Type B pancreatic cell (in vitro differentiated cells): ENCODE data around the gene VPS37C.

GRCh38 chr11:60936220-60936897, 12.1 kb downstream of the TMEM132A start:
- PRO-cap, result no peak

DNA sequence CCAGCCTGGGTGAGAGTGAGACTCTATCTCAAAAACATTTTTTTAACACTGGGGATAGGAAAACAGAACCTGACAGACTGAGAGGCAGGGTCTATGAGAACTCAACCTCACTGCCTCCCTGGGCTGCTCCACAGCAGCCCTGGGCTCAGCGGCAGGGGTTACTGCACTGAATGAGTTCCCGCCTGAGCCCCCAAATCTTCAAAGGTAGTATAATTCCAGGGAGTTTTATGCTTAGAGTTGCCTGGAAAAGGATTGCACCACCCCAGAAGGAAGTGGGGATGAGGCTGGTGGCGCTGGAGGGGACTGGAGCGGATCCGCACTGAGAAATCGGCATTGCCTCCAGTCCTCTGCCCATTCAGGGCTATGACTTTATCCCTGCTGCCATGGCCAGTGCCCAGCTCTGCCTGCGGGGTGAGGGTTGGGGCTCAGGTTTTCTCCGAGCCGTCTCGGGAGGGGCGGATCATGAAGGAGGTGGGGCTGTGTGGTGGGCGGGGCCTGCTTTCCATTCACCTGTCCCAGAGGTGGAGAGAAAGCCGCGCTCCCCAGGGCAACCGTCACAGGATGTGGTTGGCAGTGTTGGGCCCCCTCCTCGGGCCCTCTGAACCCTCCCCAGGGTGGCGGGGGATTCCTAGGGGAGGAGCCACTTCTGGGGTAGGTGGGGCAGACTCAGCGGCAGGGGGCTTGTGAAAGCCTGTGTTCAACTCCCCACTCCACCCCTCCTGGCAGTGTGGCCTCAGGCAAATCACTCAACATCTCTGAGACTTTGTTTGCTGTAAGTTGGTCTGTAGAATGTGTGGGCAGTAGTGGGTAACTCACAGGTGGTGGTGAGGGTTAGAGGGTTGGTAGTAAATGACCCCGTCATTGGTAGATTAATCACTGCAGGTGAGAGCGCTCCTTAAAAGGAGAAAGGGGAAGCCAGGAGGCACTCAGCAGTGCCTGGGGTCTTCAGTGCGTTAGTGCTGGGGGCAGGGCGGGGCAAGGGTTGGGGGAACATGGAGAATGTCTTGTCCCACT, 50.1 kb downstream of the CD6 start:
- PRO-cap, result no peak

- PRO-cap, result no peak
These were observed 60.2 kb upstream of the CD5 start for GRCh38 chr11:61041926-61042600.

GRCh38 chr11:61071161-61071680, 31.1 kb upstream of the CD5 start:
- PRO-cap, result no peak

GRCh38 chr11:61123480-61123890, 21.2 kb downstream of the CD5 start:
- PRO-cap, result no peak

- PRO-cap, result no peak
These were observed 22.7 kb downstream of the VPS37C start for GRCh38 chr11:61138331-61139068.

GRCh38 chr11:61160758-61162038, at the start of gene VPS37C:
VPS37C (minus strand) TSS chr11:61161426.
- PRO-cap, result bidirectional peak, plus-strand start at chr11:61161275, minus-strand start at chr11:61161279; bidirectional peak, plus-strand start at chr11:61161378, minus-strand start at chr11:61161426; bidirectional peak, plus-strand start at chr11:61161808, minus-strand start at chr11:61161617

DNA sequence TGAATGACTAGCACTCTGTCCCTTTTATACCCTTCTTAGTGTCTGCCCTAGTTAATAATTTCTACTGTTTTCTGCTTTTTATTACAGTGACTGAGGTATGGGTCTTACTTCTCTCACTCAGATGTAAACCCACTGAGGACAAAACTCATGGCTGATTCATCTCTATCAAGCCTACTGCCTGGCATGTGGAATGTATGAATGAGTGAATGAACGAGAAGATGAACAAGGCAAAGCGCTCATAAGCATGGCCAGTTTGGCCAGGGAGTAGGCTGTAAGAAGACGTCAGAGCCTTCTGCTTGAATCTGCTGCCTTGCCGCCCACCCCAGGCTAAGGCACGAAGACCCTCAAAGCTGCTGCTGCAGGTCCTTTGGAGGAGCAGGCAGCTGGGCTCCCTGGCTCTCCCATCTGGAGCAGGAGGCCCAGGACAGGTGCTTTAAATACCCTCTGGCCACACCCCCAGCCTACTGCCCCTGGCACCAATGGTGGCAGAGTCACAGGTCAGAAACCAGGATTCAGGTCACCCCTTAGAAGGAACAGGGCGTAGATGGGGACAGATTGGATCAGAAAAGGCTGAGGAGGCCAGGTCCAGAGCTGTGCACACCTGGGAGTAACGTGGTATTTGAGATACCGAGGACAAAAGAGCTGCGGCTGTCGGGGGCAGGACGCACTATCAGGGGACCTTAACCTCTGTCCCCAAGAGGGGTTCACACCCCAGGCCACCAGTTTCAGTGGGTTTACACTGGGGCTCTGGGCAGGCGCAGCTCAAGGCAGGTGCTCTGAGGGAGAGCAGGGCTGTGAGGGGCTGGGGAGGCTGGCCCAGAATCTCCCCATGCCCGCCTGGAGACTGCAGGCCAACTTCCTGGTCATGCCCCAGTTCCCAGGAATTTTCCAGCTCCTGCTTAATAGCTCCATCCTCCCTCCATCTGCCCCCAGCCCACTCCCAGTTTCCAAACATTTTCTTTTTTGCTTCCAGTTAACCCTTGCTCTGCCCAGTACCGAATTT, 7.9 kb upstream of the PGA3 start:
- PRO-cap, result no peak

GRCh38 chr11:61336141-61336739, 3.2 kb downstream of the TKFC start:
- PRO-cap, result no peak

DNA sequence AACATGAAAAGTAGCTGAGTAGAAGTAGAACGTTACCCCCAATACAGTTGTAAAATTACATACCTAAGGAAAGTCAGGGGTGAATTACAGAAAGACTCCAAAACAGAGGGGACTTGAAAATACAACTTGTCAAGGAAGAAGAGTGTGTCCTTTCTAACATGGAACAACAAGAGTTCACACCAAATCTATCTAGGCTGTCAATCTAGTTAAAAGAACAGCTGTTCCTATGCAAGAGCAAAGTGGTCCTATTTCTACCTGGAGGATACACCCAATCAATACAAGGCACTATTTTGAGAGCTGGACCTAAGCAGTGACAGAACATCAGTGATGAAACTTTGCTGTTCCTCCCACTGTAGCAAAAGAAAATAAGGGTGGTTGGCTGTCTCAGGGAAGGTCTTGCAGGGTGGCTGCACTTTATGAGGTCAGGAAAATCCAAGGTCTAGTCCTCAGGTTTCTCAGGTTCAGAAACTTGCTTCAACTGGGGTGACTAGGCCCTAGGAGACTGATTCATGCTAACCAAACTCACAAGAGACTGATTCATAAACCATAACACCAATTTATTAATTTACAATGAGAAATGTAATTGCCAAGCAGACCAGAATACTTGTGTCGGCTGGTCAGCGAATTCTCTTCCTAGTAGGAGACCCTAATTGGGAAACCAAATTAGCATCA, 11.7 kb downstream of the CPSF7 start:
- PRO-cap, result no peak

- PRO-cap, result bidirectional peak, plus-strand start at chr11:61429524, minus-strand start at chr11:61429347
These were observed 692 bp downstream of the CPSF7 start for GRCh38 chr11:61428935-61429631.

DNA sequence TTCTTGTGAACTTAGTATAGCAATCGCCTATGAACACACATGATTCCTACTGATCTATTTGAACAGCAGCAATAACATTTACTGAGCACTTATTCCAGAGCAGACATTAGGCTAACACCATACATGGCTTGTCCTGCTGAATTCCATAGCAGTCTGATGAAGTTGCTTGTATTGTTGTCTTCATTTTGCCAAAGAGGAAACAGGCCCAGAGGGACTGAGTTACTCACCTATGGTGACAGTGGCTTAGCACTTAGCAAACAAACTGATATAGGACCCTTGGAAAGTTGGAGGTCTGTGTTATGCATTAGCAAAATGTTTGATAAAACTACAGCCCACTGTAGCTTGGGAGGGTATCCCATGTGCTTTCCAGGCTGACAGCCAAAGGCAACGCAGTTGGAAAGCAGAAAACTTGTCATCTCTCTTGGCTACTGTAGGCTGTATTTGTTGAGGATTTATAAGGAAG, 23.6 kb downstream of the SDHAF2 start:
- PRO-cap, result no peak

GRCh38 chr11:61489931-61490788, 9.2 kb downstream of the PPP1R32 start:
- PRO-cap, result no peak

GRCh38 chr11:61586733-61587299, 5.9 kb upstream of the SYT7 start:
- PRO-cap, result no peak

- PRO-cap, result unidirectional peak, minus-strand start at chr11:61754559; unidirectional peak, minus-strand start at chr11:61754586
These were observed 2.2 kb downstream of the MYRF start for GRCh38 chr11:61754473-61755266.

DNA sequence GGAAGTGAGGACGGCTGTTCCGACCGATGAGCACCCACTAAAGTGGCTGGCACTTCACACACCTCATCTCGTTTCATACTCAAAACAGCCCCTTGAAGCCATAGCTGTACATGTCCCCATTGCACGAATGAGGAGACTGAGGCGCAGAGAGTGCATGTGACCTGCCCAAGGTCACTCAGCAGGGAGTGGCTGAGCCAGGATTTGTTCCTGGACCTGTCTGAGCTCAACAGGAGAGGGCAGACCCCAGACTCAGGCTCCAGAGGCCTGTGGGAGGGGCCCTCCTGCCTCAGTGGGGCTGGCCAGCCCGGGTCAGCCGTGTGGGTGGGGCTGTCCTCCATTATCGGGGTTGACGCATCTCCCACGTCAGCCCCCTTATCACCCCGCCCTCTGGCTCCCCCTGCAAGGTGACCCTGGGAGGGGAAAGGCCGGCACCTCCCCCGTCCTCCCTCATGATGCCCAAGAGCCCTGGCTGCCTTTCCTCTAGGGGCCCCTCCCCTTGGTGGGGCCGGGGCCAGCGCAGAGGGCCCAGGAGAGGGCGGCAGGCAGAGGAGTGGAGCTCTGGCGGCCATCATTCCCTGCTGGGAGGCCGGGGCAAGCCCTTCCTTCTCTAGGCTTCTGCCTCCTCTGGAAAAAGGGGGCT, 12.0 kb downstream of the MYRF start:
- PRO-cap, result no peak

GRCh38 chr11:61772064-61772393, 19.6 kb downstream of the MYRF start:
- PRO-cap, result no peak

DNA sequence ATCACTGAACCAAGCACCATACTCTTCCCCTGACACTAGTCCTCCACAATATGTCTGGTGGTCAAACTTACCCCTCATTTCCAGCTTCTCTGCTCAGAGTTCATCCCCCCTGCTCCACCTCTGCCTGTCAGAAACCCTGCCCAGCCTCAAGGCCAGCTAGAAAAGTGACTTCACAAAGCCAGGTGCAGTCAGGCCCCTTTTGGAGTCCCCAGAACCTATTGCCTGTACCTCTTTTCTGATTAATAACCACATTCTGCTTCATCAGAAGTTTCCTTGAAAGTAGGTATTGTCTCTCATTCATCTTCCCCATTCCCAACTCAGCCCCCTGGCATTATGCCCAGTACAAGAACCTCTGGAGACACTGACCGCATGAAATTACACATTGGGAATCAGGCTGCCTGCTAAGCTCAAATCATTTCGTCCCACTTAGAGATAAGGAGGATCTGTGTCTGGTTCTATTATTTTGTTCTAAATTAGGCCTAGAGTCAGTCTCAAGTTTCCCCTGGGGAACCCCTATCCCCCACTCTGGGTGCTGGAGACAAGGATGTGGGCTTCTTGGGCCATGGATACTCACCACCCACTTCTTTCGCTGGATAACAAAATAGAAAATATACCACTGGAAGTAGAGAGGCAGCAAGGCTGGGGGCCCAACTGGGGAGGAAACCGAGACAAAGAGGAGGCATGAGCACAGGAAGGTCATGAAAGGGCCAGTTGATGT, 11.6 kb downstream of the FEN1 start:
- PRO-cap, result no peak

DNA sequence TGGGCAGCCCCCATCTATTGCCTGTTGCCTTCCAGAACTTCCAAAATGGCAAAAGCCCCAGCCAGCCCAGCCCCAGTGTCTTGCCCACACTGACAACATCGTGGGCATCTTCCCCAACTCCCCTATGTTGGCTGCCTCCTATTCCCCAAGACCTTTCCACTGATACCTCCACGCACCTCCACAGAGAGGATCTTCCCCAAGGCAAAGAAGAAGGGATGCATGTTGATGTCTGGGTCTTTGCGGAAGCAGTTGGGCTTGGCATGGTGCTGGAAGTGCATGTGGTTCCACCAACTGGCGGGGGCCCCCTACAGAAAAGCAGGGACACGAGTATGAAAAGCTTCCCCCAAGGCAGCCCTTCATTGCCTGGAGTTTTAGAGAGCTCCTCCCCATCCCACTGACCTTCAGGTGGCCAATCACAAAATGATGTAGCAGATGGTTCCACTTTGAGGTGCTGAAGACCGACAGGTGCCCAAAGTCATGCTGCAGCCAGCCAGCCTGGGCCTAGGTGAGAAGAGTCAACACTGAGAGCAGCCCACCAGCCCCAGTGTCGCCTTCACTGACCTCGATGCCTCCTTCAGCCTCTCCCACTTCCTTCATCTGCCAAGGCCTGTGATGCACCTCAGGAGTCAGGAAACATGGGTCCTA, 6.1 kb downstream of the FADS1 start:
- PRO-cap, result no peak

GRCh38 chr11:61850995-61851749, 23.1 kb downstream of the FADS2 start:
- PRO-cap, result no peak